Gallbladder (tissue), 1 donor: ENCODE results near the genes MRPS18B, DDR1, MUC22 and PSORS1C1.

GRCh38 chr6:30508473-30508846 lies 19.2 kb downstream of the HLA-E start:
- PRO-cap = no peak

- PRO-cap = no peak
These were observed 19.7 kb downstream of the ABCF1 start for GRCh38 chr6:30590844-30591400.

DNA sequence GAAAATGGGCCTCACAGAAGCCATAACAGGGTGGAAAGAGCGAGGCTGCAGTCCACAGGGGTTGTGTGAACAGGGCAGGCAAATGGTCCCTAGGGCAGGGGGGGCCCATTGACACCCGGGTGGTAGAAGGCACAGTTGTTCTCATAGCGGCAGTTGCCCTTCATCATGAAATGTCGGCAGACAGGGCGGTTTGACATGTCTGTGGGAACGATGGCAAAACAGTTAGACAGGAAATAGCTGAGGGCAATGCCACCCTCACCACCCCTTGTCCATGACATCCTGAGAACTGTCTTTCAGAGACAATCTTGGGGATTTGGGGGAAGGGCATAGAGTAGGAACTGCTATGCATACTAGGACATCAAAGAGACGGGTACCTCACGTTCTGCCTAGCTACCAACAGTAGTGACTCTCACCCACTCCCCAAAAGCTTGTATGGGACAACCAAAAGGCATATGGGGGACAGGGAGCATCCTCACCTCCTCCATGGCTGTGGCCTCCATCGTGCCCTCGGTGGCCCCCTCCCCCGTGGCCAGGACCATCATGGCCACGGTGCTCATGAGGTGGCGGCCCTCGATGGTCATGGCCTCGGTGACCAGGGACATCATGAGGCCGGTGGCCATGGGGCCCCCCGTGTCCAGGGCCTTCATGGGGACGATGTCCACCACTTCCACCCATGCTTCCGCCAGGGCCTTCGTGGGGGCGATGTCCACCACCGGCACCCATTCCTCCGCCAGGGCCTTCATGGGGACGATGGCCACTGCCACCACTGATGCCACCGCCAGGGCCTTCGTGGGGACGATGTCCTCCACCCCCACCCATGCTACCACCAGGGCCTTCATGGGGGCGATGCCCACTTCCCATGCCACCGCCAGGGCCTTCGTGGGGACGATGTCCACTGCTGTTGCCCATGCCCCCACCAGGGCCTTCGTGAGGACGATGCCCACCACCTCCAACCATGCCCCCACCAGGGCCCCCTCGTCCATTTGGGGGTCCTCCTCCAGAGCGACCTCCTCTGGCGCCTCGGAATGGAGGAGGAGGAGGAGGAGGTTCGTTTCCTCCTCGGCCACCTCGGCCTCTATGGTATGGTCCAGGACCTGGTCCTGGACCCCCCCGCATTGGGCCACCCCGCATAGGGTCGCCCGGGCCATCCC lies 15.2 kb downstream of the PPP1R10 start:
- PRO-cap = no peak

- PRO-cap = bidirectional peak, plus-strand start at chr6:30617462, minus-strand start at chr6:30617243; bidirectional peak, plus-strand start at chr6:30617840, minus-strand start at chr6:30617776
These were observed at the start of gene MRPS18B for GRCh38 chr6:30617364-30618407. TSS of gene MRPS18B (plus strand) at chr6:30617840.

- PRO-cap = unidirectional peak, minus-strand start at chr6:30618563
These were observed 855 bp downstream of the MRPS18B start for GRCh38 chr6:30618411-30618979.

DNA sequence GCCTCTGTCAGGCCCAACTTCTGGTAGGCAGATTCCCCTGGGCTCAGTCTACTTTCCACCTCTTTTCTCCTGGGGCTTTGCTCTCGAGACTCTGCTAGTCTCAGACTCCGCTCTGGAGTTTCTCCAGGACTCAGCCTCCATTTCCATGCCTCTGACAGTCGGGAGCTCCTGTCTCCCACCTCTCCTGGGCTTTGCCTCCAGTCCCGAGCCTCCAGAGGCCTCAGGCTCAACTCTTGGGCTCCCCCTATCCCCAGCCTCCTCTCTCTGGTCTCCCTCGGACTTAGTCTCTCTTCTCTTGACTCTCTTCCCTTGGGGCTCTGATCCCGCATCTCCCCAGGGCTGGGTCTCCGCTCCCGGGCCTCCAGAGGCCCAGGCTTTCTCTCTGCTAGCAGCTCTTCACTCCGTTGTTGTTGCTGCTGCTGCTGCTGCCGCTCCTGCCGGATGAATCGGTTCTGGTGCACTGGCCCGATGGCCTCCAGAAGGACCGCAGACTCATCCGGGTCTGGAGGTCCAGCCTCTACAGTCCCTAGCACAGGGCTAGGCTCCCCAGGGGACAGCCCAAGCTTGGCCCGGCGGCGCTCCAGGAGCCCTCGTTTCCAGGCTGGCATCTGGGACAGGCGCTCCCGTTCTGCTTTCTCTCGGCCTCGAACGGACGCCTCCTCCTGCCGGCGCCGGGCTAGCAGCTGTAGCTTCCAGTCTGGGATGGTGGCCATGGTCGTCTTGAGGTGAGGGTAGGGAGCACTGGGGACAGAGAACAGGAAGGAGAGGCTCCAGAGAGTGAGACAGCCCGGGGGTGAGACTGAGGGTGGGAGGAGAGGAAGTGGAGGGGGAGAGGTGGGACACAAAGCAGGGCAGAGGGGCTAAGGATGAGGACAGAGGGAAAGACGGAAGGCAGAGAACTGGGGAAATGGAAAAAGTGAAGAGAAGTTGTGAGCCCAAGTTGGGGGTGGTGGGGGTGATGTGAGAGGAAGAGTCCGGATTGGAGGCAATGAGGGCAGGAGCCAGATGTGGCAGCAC lies 831 bp downstream of the PPP1R18 start:
- PRO-cap = no peak

- PRO-cap = no peak
These were observed 6.4 kb downstream of the TUBB start for GRCh38 chr6:30726328-30727100.

- PRO-cap = no peak
These were observed 2.2 kb downstream of the FLOT1 start for GRCh38 chr6:30740376-30740638.

DNA sequence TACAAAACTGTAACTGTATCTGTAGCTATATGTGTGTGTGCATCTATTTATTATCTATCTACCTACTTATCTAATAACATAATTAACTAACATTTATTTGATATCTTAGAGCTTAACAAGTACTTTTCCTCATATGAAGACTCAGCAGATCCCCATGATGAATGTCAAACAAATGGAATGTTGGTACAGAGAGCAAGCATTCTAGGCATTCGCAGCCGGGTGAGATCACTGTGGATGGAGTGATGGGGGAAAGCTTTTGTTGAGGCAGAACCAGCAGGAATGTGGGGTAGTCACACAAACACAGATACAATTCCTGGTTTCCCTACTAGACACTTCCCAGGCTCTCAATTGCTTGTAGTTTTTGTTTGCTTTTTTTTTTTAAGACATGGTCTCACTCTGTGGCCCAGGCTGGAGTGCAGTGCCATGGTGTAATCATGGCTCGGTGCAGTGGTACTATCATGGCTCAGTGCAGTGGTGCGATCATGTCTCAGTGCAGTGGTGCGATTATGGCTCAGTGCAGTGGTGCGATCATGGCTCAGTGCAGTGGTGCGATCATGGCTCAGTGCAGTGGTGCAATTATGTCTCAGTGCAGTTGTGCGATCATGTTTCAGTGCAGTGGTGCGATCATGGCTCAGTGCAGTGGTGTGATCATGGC lies 15.2 kb upstream of the IER3 start:
- PRO-cap = no peak

GRCh38 chr6:30798941-30799519 lies 54.7 kb upstream of the IER3 start:
- PRO-cap = no peak

- PRO-cap = no peak
These were observed 69.0 kb upstream of the IER3 start for GRCh38 chr6:30812998-30814033.

DNA sequence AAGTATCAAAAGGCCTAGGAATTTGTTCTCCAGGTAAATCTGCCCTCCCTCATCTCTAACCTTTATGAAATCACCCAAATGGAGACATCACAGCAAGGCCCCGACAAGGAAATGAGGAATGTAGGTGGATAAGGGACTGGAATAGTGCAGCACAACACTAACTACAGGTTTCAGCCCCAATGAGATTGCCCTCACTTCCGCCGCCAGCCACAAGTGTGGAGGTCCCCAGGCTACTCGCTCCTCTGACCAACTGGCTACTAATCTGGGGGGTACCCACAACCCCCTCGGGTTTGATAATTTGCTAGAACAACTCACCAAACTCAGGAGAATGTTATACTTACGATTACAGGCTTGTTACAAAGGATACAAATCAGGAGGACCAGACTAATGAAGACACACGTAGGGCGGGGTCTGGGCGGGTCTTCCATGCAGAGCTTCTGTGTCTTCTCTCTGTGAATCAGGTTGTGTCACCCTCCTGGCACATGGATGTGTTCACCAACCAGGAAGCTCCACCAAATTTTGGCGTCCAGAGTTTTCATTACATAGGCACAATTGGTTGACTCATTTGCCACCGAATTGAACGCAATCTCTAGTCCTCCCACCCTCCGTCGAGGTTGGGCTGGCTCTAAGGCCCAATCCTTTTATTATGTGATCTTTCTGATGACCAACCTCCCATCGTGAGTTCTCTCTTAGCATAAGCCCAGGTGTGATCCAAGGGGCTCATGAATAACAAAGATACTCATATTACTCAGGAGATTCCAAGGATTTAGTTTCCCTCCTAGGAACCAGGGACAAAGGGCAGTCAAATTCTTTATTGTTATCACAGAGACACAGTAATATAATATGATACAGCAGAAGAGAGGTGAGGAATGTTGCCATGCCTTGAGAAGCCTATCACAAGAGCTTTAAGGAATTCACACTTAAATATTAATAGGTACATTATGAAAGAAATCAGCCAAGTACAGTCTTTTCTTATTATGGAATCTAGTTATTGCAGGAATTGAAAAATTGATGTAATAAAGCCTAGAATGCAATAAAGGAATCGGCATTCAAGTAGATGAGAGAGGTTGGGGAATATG lies 36.4 kb upstream of the DDR1 start:
- PRO-cap = no peak

- PRO-cap = bidirectional peak, plus-strand start at chr6:30877955, minus-strand start at chr6:30877816
These were observed 6.8 kb upstream of the DDR1 start for GRCh38 chr6:30877306-30878214.

DNA sequence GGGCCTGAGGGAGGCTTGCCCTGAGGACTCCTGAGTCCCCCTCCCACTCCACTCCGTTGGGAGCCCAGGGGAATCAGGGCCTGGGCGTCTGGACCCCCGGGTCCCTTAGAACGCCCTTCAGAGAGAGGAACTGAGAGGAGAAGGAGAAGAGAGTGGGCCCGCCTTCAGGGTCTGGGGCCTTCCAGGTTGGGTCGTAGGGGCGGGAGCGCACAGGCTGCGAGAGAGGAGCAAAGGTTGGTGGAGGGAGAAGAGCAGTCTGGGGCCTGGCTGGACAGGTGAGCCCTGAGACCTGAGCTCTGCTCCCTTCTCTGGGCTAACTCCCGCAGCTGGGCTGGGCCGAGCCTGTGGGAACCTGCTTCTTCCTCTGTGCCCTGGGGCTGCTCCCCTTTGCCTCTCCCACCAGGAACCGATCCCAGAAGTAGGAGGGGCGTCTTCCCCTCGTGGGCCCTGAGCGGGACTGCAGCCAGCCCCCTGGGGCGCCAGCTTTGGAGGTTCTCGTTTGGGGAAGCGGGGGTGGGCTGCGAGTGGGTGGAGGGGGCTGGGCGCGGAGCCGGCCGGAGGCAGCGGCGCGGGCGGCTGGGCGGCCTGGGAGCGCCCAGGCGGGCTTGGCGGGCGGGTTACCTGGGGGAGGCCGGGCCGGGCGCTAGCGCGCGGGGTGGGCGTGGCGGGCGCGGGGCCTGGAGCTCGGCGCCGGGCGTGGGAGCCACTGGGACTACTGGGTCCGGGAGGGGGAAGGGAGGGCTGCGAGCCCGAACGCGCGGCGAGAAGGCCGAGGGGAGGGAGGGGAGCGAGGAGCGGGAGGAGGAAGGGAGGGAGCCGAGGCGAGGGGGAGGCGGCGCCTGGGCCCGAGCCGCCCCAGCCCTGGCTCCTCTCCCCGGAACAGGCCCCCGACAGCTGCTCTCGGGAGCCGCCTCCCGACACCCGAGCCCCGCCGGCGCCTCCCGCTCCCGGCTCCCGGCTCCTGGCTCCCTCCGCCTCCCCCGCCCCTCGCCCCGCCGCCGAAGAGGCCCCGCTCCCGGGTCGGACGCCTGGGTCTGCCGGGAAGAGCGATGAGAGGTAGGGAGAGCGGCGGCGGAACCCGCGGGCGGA lies at the start of gene DDR1:
Gene DDR1 (plus strand): TSS at position 865 of the 1,089 bp plus-strand sequence.
- PRO-cap = bidirectional peak, plus-strand start at position 254 of the sequence, minus-strand start at position 379 of the sequence; bidirectional peak, plus-strand start at position 720 of the sequence, minus-strand start at position 619 of the sequence; bidirectional peak, plus-strand start at position 890 of the sequence, minus-strand start at position 919 of the sequence

DNA sequence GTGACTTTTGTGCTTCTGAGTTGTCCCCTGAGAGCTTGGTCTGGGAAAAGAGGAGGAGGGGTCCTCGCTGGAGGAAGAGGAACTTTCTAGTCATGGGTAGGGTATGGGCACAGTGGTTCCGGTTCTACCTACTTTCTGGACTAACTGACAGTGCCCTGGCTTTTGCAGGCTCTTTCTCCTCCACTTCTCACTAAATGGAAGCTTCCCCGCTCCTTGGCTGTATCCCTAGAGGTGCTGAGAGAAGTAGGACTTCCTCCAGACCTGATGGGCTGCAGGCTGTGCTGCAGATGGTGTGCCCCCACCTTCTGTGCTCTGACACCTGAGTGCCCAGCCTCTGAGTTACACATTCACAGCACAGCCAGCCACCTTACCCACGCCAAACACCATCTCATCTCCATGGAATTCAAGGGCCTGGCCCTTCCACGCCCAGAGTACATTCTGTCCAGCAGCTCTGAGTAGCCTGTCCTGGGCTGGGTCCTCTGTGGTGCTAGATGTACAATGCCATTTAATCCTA lies 5.4 kb downstream of the SFTA2 start:
- PRO-cap = bidirectional peak, plus-strand start at position 463 of the sequence, minus-strand start at position 314 of the sequence

- PRO-cap = no peak
These were observed at the start of gene MUC22 for GRCh38 chr6:31010314-31010628. TSS of gene MUC22 (plus strand) at chr6:31010474.

DNA sequence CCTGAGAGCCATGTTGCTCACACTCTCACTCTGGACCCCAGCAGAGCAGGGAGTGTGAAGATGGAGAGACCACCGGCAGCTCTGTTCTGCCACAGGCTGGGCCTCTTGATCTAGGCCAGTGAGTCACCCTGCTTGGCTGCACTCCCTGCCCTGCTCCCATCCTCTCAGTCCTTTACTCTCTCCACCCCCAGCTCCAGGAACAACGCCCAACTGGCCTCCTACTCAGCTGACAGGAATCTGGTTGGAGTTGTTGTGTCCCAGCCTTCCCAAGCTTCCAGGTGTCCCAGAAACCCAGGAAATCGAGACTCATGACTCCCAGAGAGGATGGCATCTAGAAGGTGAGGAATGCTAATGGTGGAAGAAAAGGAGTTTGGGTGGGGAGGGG lies at the start of gene PSORS1C1:
Gene PSORS1C1 (plus strand): TSS at position 247 of the 385 bp plus-strand sequence.
- PRO-cap = bidirectional peak, plus-strand start at position 175 of the sequence, minus-strand start at position 117 of the sequence

- PRO-cap = unidirectional peak, plus-strand start at chr6:31196414
These were observed 25.8 kb upstream of the POU5F1 start for GRCh38 chr6:31196128-31196736.

- PRO-cap = no peak
These were observed 27.8 kb upstream of the POU5F1 start for GRCh38 chr6:31198301-31198588.

GRCh38 chr6:31204762-31205369 lies 34.4 kb upstream of the POU5F1 start:
- PRO-cap = no peak